Karpas-422 (cell line): ENCODE data around the genes KCNE2, KCNE1 and RCAN1.

DNA sequence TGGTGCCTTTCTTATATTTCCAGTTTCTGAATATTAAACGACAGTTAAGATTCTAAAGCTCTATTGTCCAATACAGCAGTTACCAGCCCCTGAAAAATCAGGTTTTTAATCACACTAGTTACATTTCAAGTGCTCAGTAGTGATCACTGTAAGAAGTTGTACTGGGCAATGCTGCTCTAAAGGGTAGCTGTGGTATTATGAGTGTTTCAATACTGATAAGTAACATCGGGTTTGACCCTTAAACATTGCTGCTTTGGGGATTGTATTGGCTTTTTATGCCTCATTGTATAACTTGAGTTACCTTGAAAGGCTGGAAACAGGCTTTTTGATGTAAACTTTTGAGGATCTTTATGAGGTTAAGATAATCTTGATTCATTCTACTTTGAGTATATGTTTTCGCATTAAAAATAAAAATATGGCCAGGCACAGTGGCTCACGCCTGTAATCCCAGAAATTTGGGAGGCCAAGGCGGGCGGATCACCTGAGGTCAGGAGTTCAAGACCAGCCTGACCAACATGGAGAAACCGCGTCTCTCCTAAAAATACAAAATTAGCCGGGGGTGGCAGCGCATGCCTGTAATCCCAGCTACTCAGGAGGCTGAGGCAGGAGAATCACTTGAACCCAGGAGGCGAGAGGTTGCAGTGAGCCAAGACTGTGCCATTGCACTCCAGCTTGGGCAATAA is 21.5 kb downstream of the SON start:
- PRO-cap = no peak
- RAMPAGE, long total RNA = no peak

GRCh38 chr21:33564845-33565764 is 22.3 kb downstream of the SON start:
- PRO-cap = no peak
- RAMPAGE, long total RNA = no peak

- PRO-cap = no peak
- RAMPAGE, long total RNA = no peak
These were observed 61.4 kb downstream of the ITSN1 start for GRCh38 chr21:33703634-33704111.

- PRO-cap = no peak
- RAMPAGE, long total RNA = no peak
These were observed 129.7 kb downstream of the ITSN1 start for GRCh38 chr21:33771898-33772485.

DNA sequence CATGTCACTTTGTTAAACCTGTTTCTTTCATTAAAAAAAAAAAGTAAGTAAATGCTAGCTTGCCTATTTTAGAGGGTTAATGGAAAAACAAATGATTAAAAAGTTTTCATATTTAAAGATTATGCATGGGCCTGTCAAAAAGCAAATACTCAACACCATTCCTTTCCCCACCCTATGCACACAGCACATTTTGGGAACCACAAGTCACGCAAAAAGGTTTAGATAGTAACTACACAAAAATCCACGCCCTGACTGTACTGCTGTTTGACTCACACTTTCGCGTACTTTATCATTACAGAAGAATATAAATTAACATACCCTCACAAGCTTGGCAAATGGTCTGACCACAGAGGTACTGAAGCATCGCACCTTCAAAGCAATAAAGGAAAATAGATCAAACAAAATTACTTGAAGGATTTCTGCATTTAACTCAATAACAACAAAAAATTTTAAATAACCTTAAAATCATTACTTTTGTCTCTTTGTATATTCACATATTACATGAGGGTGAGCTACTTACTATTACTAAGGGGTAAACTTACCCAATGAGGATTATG is 1.4 kb downstream of the ATP5PO start:
- PRO-cap = no peak
- RAMPAGE, long total RNA = no peak

GRCh38 chr21:34363763-34364120 is at the start of gene KCNE2:
Gene KCNE2 (plus strand): TSS chr21:34364006.
- PRO-cap = no peak
- RAMPAGE, long total RNA = no peak

GRCh38 chr21:34511888-34512685 is at the start of gene KCNE1:
Gene KCNE1 (minus strand): TSS chr21:34512210.
- PRO-cap = no peak
- RAMPAGE, long total RNA = no peak

DNA sequence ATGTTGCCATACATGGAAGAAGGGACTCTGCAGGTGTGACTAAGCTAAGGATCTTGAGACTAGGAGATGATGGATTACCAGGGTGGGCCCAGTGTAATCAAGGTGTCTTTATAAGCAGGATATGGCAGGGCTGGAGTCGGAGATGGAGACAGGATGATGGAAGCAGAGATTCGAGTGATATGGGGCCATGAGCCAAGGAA is 31.1 kb upstream of the KCNE1 start:
- PRO-cap = no peak
- RAMPAGE, long total RNA = no peak

GRCh38 chr21:34614589-34615614 is at the start of gene RCAN1:
Gene RCAN1 (minus strand): TSS chr21:34615113.
- PRO-cap = unidirectional peak, minus-strand start at chr21:34615031
- RAMPAGE, long total RNA = no peak

GRCh38 chr21:34669221-34669995 is 614 bp downstream of the CLIC6 start:
- PRO-cap = no peak
- RAMPAGE, long total RNA = no peak

DNA sequence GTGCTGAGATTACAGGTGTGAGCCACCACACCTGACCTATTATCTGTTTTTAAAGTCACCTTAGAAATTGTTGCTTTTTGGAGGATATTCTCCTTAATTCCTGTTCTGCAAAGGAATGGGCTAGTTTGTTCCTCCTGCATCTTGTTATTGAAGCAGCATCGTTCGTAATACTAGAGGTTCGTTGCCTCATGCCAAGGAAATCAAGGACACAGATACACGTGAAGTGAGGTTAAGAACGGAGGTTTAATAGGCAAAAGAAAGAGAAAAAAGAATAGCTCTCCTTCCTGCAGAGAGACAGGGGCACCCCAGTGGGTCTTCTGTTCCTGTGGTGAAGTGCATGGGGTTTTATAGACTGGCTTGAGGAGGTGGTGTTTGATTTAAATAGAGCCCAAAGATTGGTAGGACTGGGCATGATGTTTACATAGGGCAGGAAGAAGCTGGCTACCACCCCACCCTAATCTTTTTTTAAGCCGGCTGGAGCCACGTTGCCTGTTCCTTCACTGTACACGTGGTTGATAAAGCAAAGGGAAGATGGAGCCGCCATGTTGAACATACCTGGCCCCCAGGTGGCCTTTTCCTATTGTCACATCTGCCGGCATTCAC is 30.8 kb downstream of the CLIC6 start:
- PRO-cap = no peak
- RAMPAGE, long total RNA = no peak

DNA sequence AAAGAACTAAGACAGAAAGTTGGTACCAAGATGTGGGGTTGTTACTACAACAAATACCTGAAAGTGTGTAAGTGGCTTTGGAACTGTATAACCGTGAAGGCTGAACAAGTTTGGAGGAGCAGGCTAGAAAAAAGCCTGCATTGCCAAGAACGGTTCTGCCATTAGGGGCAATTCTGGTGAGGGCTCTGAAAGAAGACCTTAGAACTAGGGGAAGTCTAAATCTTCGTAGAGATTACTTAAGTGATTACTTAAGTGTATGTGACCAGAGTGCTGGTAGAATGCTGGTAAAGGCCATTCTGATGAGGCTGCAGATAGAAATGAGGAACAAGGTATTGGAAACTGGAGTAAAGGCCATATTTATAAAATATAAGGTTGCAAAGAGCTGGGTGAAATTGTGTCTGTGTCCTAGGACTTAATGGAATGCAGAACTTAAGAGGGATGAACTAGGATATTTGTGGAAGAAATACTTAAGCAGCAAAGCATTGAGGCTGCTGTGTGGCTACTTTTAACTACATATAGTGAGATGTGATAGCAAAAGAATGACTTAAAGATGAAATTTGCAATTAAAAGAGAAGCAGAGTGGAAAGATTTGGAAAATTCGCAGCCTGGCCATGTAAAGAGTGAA is 158.1 kb downstream of the CLIC6 start:
- PRO-cap = no peak
- RAMPAGE, long total RNA = no peak

GRCh38 chr21:34859442-34859955 is 189.6 kb downstream of the RUNX1 start:
- PRO-cap = no peak
- RAMPAGE, long total RNA = no peak

- PRO-cap = no peak
- RAMPAGE, long total RNA = no peak
These were observed 172.8 kb downstream of the RUNX1 start for GRCh38 chr21:34876008-34877026.

DNA sequence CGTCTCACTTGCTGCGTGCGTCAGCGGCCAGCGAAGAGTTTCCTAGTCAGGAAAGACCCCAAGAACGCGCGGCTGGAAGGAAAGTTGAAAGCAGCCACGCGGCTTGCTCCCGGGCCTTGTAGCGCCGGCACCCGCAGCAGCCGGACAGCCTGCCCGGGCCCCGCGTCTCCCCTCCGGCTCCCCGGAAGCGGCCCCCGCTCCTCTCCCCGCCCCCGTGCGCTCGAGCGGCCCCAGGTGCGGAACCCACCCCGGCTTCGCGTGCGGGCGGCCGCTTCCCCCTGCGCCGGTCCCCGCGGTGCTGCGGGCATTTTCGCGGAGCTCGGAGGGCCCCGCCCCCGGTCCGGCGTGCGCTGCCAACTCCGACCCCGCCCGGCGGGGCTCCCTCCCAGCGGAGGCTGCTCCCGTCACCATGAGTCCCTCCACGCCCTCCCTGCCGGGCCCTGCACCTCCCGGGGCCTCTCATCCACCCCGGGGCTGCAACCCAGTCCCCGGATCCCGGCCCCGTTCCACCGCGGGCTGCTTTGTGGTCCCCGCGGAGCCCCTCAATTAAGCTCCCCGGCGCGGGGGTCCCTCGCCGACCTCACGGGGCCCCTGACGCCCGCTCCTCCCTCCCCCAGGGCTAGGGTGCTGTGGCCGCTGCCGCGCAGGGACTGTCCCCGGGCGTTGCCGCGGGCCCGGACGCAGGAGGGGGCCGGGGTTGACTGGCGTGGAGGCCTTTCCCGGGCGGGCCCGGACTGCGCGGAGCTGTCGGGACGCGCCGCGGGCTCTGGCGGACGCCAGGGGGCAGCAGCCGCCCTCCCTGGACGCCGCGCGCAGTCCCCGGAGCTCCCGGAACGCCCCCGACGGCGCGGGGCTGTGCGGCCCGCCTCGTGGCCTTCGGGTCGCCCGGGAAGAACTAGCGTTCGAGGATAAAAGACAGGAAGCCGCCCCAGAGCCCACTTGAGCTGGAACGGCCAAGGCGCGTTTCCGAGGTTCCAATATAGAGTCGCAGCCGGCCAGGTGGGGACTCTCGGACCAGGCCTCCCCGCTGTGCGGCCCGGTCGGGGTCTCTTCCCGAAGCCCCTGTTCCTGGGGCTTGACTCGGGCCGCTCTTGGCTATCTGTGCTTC is 159.3 kb downstream of the RUNX1 start:
- PRO-cap = no peak
- RAMPAGE, long total RNA = no peak

GRCh38 chr21:35021840-35022489 is 27.1 kb downstream of the RUNX1 start:
- PRO-cap = no peak
- RAMPAGE, long total RNA = no peak

DNA sequence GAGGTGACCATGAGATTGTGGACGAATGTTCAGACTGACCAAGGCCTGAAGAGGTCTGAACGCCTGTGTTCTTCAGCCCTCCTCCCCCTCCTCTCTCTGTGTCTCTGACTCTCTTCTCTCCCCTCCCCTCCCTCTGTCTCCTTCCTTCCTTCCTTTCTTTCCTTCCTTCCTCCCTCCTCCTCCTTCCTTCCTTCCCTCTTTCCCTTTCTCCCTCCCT is 157.3 kb upstream of the RUNX1 start:
- PRO-cap = no peak
- RAMPAGE, long total RNA = no peak

DNA sequence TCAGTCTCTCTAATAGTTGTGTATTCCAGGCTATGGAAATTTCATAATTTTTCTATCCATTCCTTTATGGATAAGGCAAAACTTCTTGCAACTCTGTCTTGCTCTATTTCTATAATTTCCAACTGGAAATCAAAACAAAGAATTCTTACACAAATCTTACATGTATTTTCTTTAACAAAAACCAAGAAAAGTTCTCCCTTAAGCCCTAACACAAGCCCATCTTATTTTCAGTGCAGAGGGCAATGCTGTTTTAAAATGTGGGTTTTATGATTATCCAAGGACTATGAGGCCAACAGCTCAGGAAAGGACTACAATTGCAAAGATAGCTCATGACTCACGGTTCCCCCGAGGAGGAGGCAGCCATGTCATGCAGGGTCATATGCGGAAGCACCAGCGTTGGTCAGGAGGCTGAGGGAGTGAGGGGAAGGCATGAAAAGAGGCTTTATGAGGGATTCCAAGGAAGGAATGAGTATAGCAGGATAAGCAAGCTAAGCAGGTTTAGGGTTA is 495.3 kb downstream of the SETD4 start:
- PRO-cap = no peak
- RAMPAGE, long total RNA = no peak

GRCh38 chr21:36072387-36072780 is 2.6 kb downstream of the CBR1 start:
- PRO-cap = no peak
- RAMPAGE, long total RNA = no peak

DNA sequence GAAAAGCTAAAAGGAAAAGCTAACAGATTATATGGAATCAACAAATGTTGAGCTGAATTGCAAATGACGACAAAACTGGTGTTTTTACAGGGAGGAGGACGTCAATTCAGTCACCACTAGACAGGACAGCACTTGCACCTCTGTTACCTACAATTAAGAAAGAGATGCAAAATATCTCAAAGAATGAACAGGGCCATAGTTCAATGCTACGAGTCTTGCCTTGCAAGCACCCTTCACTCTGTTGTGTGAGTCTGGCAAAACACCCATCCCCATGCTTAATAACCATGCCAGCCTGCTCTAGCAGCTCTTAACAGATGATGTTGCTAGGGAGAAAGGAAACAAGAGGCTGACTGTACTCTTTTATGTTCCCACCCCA is 5.3 kb downstream of the CBR1 start:
- PRO-cap = no peak
- RAMPAGE, long total RNA = no peak